Heart right ventricle (tissue), 2 donors: ENCODE measurements around the genes ZC3H6 and IL36G.

- PRO-cap, 2 experiments: no peak in any of the 2 experiments
Measured at GRCh38 chr2:112082465-112082819, 27.4 kb downstream of the TMEM87B start.

DNA sequence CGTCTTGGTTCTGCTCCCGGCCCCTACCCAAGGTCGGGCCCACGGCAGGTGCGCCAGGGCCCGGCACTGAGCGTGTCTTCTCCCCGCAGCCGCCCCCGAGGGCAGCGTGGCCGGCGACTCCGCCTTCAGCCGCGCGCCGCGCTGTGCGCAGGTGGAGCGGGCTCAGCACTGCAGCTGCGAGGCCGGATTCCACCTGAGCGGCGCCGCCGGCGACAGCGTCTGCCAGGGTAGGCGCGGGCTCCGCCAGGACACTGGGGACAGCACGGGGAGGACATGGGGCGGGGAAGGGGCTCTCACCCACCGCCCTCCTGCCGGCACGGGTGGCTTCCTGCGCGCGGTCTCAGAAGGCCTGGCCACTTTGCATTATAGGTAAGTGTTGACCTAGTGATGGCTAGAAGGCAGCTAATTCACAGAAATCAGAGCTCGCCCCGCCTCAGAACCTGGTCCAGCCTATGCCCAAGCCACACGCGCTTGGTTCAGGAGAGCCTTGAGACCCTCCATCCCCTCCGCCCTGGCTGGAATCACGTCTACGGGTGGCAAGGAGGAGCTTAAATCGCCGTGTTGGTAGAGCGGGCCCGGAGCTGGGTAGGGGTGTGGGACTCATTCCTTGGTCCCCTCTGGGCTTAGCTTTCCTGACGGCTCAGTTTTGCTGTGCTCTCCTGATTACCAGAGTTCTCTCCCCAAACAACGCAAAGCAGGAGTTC lies 43.6 kb downstream of the FBLN7 start:
- PRO-cap, 2 experiments: no peak in any of the 2 experiments

DNA sequence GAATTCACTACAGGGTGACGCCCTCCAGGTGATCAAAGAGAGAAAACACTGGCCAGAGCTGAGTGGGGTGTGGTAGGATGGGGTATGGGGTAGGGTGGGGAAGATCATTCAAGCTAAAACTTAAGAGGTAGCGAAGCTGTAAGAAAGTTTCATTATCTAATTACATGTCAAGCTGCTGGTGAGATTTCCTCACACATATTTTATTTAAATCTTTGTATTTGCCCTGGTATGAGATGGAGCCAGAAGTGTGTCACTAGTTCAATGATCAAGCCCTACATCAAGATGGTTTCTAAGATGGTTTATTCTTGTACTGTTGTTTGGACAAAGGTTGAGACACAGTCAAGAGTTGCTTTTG lies 50.3 kb downstream of the FBLN7 start:
- PRO-cap, 2 experiments: no peak in any of the 2 experiments

DNA sequence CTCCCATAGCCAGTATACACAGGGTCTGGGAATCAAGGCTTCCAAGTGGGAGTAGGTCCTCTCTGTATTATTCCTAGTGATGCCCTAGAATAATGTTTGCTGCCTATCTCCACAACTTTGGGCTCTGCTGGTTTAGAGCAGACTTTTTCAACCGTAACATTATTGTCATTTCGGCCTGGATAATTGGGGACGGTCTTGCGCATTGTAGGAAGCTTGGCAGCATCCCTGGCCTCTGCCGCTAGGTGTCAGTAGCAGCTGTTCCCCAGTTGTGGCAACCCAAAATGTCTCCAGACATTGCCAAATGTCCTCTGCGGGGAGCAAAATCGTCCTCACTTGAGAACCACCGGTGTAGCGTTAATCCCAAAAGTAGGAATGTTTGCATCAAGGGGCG lies 4.5 kb upstream of the ZC3H8 start:
- PRO-cap, 2 experiments: no peak in any of the 2 experiments

- PRO-cap, 2 experiments: peak in 2 of 2 experiments; most common plus-strand start chr2:112275570 (in 1)
Measured at GRCh38 chr2:112275495-112275788, at the start of gene ZC3H6. ZC3H6 (plus strand) TSS chr2:112275597.

DNA sequence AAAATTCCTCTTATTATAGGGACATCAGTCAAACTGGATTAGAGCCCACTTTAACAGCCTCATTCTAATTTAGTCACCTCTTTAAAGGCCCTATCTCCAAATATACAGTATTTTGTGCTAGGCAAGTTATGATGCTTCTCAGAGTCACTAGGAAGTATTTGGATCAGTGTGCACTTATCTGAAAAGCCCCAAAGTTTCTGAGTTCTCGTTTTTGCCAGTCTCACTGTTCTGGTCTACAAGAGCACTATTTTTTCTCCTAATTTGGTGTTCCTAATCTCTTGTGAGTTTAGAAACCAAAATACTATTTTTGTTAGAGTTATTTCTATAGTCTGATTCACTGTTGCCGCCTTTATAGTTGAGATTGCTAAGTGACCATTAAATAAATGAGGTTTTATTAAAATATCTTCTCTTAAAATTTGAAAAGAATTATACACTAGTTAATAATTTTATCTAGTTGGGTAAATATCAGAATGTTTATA lies 29.2 kb downstream of the ZC3H6 start:
- PRO-cap, 2 experiments: no peak in any of the 2 experiments

DNA sequence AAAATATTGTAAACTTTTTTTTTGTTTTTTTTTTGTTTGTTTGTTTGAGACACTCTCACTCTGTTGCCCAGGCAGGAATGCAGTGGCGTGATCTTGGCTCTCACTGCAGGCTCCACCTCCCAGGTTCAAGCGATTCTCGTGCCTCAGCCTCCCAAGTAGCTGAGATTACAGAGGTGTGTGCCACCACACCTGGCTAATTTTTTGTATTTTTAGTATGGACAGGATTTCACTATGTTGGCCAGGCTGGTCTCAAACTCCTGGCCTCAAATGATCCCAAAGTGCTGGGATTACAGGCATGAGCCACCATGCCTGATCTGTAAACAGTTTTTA lies 40.1 kb downstream of the ZC3H6 start:
- PRO-cap, 2 experiments: no peak in any of the 2 experiments

DNA sequence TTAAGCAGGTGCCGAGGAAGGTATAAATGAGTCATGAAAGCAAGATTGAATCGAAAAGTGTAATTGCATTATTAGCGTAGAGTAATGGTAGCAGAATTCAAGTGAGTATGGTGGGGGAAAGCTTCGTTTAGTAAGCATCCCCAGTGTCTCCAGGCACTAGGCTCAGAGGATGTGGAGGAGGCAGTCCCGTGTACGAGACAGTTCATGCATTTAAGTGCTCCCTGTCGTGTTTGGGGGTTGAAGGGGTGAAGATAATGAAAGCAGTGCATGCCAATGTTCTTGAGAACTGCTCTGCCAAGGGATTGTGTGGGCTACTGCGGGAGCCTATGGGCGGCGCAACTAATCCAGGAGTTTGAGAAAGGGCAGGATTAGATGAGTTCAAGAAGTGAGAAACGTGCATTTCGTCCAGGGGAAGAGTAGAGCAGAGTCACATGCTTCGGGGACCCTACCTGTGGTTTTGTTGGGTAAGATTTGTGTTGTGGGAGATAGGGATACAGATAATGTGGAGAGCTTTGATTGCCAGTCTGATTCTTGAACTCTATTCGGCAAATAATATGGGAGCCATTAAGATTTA lies 952 bp downstream of the POLR1B start:
- PRO-cap, 2 experiments: no peak in any of the 2 experiments

GRCh38 chr2:112624197-112624817 lies 21.4 kb upstream of the SLC20A1 start:
- PRO-cap, 2 experiments: no peak in any of the 2 experiments

GRCh38 chr2:112644949-112645781 lies 574 bp upstream of the SLC20A1 start:
- PRO-cap, 2 experiments: peak in 2 of 2 experiments; most common plus-strand start chr2:112645483 (in 2); most common minus-strand start chr2:112645268 (in 1)

DNA sequence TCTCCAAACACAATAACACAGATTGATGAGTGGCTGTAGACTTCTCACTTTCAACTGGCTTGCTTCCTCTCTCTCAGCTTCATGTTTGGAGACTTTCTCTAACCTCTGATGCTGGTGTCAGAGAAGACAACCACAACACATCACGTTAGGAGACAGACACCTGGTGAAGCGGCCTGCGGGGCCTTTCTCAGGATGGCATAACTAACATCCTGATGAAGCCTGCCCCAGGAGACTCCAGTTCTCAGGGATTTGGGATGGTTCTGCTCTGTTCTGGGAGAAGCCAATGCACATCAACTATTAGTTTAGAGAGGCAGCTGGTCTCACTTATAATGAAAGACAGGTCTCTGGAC lies 2.1 kb downstream of the IL1A start:
- PRO-cap, 2 experiments: no peak in any of the 2 experiments

DNA sequence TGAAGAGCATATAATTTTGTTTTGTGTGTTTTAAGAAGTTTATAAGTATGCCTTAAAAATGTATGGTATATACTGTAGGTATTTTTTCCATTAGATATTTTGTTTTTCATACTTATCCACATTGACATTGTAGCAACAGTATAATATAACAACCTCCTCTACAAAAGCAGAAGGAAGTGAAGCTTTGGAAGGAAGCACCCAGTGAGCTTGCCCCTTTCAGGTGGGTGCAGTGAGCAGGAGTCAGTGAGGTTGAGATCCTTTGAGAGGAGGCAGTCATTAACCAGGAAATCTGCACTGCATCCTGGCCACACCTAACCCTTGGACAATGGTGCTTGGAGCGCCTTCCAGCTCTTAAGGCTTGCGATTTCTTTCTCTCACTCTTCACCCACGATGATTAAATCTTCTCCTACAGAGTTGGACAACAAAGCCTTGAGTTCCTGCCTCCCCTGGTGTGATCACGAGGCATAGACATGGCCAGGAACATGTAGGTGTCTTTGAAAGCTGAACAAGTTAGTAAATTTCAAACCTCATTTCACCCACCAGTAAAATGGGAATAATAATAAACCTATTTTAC lies 13.9 kb downstream of the IL37 start:
- PRO-cap, 2 experiments: no peak in any of the 2 experiments

GRCh38 chr2:112977684-112978161 lies at the start of gene IL36G:
IL36G (plus strand) TSS chr2:112978006.
- PRO-cap, 2 experiments: no peak in any of the 2 experiments

- PRO-cap, 2 experiments: no peak in any of the 2 experiments
Measured at GRCh38 chr2:112985055-112985625, 7.3 kb downstream of the IL36G start.

- PRO-cap, 2 experiments: no peak in any of the 2 experiments
Measured at GRCh38 chr2:113076953-113077450, 9.2 kb downstream of the IL1F10 start.

- PRO-cap, 2 experiments: no peak in any of the 2 experiments
Measured at GRCh38 chr2:113090071-113090463, 22.3 kb downstream of the IL1F10 start.

DNA sequence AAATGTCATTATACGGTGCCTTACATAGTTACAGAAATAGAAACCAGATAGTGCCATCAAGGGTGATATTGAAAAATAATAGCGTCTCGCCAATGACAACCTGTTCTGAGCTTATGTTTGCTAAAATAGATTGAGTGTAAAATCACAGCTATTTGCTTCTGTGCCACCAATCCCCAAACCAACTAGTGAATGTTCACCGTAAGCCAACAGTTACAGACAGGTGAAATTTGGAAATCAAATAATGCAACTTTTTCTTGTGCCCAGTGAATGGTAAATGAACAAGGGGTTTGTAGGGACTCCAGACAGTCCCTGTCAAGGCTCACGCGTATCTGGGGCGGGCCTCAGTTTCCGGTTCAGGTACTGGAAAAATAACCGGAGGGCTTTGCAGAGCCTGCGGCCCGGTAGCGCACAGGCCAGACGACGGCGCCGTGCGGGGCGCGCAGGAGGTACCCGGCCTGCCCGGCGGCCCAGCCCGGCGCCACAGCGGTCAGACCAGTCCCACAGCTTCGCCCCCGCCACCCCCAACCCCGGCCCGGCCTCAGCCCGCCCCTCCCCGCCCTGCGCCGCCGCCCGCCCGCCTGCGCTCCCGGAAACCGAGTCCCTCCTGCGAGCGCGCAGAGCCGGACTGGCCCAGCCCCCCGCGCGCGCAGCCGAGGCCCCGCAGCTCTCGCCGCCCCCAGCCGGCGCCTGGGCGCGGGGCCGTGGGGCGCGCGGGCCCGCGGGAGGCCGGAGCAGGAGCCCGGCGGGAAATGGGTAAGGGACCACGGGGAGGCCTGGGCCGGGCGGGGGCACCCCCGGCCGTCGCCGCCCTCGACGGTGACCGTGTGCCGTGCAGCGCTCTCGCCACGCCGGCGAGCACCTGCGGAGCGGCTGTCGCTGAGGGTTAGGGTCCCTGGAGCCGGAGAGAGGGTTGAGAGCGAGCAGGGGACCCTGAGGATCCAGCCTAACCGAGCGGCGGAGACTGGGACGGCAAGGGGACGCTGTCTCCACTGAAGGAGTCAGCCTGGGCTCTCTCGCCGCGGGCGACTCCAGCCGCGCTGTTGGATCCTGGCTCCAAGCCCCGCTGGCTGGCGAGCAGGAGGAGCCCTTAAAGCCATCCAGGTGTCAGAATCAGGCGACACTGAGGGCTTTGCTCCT lies 16.6 kb upstream of the PSD4 start:
- PRO-cap, 2 experiments: peak in 1 of 2 experiments; most common plus-strand start position 416 of the sequence (in 1); most common minus-strand start position 448 of the sequence (in 1)

DNA sequence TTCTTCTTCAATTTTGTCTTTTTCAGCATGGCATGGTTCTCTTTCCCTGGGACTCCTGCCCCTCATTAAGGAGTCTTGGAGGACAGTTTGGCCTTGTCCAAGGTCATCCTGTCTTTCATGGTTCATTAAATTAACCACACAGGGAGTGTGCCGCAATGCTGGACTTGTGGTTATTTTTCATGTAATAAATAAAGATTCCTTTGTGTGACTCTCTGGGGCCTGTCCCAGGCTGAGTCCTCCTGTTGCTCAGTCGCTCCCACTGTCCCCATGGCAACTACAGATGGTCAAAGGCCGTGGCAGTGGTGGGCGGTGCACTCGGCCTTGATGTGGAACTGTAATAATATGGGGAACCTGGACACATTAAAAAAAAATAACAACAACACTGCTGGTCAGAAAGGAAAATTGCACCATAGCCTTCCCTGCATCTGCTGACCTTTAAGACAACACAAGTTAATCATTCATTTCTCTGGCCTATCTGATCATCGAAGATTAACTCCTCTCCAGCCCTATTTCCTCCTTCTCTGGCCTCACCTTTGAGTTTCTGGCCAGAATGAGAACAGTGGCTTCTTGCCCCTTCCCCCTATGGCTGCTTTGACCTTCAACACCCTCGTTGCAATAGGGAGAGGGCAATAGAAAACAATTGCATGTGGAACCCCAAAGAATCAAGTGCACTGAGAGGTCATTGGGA lies 44.6 kb downstream of the PSD4 start:
- PRO-cap, 2 experiments: no peak in any of the 2 experiments

- PRO-cap, 2 experiments: peak in 1 of 2 experiments; most common plus-strand start chr2:113235552 (in 1); most common minus-strand start chr2:113235420 (in 1)
Measured at GRCh38 chr2:113235148-113236120, 43.3 kb downstream of the PAX8 start.

DNA sequence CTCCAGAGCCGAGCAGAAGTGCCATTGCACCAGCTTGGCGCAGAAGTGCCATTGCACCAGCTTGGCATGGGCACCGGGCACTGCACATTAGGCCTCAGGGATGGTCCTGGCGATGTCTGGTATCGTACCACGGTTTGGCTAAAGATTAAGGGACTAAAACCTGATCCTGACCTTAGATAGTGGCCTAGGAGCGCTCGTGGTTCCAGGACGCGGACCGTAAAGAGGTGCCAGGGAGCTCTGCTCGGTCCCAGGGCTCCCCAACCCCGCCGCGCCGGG lies 2.0 kb downstream of the PAX8 start:
- PRO-cap, 2 experiments: no peak in any of the 2 experiments